Lung (tissue), 4 donors: ENCODE measurements around a stretch of chr17.

DNA sequence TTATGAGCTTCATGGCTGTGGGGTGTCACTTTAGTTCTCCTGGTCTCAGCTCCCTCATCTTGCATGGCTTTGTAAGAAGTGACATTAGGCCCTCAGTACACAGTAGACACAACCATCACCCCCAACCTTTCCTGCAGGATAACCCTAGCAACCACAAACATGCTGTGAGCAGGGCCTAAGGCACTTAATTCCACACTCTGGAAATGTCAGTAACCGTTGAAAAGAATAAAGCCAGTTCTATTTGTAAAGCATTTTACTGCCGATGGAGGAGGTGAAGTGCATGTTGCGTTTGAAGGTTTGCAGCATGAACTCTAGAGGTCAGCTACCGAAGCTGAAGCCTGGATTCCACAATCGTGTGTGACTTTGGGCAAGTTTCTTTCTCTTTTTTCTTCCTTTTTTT is 25.9 kb upstream of the TOB1 start:
- PRO-cap = no peak
- RAMPAGE, long total RNA = no peak
- RRBS = no CpG with 5 or more reads among the region's 5 CpGs

- PRO-cap = no peak
- RAMPAGE, long total RNA = no peak
- RRBS = no CpG with 5 or more reads among the region's 5 CpGs
Observed at GRCh38 chr17:50898872-50899372, 32.8 kb upstream of the TOB1 start.

GRCh38 chr17:50919385-50920278 is 53.5 kb upstream of the TOB1 start:
- PRO-cap = no peak
- RAMPAGE, long total RNA = no peak
- RRBS = no CpG with 5 or more reads among the region's 25 CpGs

- PRO-cap = no peak
- RAMPAGE, long total RNA = no peak
- RRBS = no CpG with 5 or more reads among the region's 2 CpGs
Observed at GRCh38 chr17:50935813-50936063, 69.6 kb upstream of the TOB1 start.

- PRO-cap = no peak
- RAMPAGE, long total RNA = no peak
- RRBS = no CpG with 5 or more reads among the region's 13 CpGs
Observed at GRCh38 chr17:50946408-50947220, 80.5 kb upstream of the TOB1 start.

DNA sequence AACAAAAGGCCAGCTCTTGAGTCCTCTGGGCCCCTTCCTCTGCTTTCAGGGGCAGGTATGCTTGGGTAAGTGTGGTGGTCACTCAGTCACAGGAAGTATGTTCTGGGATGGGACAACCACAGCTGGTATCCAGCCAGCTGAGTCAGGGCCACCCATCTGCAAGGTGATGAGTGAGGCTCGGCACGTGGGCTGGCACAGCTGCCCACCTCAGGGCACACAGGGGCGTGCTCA is 85.7 kb upstream of the TOB1 start:
- PRO-cap = no peak
- RAMPAGE, long total RNA = no peak
- RRBS = no CpG with 5 or more reads among the region's 3 CpGs

DNA sequence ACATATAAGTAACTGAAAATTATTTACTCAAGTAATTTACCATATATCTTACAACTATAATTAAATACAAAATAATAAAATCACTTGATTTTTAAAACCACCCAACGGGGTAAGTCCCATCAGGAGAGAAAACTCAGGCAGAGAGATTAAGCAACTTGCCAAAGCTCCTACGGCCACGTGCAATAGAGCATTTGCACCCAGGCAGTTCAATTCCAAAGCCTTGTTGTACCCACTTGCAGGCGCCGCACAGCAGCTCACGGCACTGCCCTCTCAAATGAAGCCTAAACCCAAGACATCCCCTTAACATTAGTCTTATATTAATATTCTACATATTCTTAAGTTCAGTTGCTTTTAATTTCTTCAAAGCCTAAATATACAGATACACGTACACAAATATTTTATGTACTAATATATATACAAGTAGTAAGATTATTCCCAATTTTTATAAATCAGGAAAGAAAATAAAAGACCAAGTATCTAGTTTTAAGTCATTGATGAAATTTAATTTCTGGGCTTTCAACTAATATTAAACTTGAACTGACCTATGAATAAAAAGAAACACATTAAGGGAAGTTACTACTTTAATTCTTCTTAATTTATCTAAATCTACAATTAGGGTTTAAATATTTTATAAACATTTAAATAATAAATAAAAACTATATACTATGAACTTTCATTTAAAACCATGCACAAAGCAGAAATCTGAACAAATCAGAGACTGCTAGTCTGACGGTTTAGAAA is 75.5 kb downstream of the SPAG9 start:
- PRO-cap = no peak
- RAMPAGE, long total RNA = no peak
- RRBS = no CpG with 5 or more reads among the region's 8 CpGs

DNA sequence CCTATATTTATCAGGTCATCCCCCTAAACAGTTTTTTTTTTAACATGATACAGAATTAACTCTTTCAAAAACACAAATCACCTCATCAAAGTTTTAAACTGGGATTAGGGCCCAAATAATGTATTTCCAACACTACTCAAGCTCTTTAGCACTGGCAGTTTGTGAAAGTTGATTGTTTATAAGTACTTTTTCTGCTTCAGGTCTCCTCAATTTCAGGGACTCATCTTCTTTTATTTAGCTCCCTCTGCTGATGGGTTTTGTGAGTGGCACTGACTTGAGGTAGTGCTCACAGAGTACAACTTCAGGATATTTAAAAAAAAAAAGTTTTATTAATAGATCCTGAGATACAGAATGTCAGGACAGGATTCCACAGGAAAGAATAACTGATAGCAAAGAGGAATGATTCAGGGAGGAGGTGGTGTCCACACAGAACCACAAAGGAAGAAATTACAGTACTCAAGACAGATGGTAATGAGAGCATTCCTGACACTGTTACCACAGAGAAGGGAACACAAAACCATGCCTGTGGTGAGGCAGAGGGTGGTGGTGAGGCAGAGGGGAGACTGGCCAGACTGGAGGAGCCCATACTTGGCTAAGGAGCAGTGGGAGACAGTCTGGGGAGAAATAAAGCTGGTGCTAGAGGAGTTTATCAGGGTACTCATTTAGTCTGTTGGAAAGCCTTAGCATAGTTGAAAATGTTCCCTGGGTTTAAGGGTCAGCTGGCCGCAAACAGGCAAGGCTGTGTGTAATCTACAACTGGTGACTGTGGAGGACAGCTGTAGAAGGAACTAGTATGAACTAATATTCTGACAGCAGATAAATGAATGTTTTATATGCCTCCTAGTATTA is 63.7 kb downstream of the SPAG9 start:
- PRO-cap = no peak
- RAMPAGE, long total RNA = no peak
- RRBS = no CpG with 5 or more reads among the region's 1 CpG

DNA sequence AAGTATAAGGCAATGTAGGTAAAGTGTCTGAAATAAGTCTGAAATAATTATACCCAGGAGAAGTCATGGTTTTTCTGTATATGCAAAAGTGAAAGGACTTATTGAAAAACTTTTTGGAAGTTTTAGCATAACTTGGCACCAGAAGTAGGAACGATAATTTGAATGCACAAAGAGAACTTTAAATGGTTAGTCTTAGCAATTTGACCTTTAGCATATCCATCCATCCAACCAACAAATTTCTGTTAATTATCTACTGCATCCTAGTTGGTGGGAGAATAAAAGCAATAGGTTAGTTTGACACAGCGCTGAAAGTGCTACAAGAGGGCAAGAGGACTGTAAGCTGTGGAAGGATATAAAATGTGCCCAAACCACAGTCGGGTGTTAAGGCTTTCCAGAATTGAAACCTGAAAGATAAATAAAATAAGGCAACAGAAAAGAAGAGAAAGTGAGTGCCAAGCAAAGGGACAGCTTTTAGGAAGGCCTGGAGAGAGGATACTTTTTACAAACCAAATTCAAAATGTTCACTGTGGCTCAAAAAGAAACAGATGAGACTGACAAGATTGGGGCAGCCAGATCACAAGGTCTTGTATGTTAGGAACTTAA is 17.6 kb downstream of the SPAG9 start:
- PRO-cap = no peak
- RAMPAGE, long total RNA = no peak
- RRBS = no CpG with 5 or more reads among the region's 3 CpGs

DNA sequence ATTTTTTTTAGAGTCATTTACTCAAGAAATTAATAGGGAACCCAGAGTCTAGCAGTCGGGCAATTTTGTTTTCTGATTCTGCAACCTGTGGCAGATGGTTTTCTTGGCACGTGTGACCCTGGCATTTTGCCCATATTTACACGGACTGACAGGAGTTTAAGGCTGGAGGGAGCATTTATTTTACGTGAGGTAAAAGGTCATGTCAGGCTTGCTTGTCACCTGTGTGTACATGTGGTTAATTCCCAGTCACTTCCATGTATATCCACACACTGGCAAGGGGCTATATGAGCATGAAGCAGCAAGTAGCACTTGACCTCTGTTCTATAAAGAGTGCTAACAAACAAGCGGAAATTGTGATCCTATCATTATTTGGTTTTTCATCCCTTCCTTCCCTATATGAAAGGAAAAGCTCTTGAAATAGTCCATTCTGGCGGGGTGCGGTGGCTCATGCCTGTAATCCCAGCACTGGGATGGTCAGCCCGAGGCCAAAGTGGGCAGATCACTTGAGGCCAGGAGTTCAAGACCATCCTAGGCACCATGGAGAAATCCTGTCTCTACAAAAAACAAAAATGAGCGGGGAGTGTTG is 2.2 kb downstream of the SPAG9 start:
- PRO-cap = no peak
- RAMPAGE, long total RNA = no peak
- RRBS = no CpG with 5 or more reads among the region's 9 CpGs

DNA sequence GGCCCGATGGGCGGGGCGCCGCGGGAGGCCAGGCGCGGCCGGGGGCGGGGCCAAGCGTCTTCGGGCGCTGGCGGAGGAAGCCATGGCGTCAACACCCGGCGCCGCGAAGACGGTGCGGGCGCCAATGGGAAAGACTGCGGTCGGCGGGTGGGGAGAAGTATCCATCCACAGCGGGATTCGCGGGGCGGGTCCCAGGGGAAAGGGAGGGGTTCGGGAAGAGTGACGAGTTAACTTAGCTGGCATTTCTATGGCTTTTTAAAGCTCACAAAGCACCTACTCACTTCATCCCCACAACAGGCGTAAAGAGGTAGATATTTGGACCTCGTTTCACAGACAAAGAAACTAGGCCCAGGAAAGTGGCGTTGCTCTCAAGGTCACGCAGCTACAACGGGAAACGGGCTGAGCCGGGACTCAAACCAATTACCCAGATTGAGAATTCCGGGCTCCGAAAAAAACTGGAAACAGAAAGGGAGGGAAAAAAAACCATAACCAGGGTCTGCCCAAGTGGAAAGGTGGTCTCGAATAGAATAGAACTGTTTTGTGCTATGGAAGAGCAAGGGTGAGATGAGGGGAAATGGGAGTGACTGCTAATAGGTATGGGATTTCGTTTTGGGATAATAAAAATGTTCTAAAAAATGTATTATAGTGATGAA is 385 bp upstream of the SPAG9 start:
- PRO-cap = bidirectional peak, plus-strand start at position 91 of the sequence, minus-strand start outside the sequence
- RAMPAGE, long total RNA = no peak
- RRBS = 1% methylated on average over 13 of the region's 41 CpGs

DNA sequence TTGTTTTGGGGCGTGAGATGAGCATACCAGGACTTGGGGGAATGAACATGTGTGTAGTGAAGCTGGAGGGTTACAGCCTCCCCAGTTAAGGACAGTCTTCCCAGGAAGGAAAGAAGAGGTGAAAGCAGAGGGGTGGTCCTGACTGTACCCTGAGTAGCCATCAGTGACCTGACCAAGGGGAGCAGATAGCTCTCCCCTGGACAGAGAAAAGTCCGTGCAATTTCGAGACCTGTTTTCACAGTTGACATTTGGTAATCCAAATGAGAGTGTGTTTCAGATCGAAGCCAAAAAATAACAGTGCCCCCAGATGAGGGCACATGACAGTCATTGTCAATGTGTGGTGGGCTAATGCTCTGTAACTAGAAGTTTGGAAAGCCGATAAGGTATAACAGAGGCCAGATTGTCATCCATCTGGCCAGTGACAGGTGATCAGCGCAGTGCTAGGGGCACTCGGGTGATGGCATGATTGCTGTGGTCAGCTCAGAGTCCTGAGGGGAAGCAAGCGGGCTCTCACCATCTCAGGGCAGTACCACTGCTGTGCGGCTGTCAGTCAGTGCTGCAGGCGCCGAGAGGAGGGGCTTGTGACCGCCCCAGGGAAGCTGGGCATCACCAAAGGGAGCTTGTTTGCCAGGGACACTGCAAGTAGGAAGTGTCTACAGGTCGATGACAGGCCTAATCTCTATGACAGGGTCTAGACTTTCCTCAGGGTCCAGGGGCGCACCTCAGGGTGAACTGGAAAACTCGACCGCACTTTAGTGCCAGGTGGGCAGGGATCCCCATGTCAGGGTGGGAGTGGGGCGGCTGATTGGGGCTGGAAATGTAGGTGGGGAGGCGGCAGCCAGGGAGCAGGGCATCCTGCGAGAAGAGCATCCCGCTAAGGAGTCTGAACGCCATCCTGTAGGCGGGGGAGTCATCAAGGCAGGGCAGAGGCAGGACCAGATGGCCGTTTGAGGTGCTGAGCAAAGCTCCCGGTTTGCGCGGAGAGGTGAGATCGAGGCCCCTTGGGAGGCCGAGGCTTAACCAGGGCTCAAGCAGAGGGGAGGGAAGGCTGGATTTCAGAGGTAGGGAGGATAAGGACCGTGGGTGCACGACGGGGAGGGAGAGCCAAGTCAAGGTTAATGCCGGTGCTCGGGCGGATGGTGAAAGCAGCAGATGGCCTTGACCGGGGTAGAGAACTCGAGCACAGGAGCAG is 895 bp upstream of the NME2 start:
- PRO-cap = no peak
- RAMPAGE, long total RNA = no peak
- RRBS = no CpG with 5 or more reads among the region's 36 CpGs

DNA sequence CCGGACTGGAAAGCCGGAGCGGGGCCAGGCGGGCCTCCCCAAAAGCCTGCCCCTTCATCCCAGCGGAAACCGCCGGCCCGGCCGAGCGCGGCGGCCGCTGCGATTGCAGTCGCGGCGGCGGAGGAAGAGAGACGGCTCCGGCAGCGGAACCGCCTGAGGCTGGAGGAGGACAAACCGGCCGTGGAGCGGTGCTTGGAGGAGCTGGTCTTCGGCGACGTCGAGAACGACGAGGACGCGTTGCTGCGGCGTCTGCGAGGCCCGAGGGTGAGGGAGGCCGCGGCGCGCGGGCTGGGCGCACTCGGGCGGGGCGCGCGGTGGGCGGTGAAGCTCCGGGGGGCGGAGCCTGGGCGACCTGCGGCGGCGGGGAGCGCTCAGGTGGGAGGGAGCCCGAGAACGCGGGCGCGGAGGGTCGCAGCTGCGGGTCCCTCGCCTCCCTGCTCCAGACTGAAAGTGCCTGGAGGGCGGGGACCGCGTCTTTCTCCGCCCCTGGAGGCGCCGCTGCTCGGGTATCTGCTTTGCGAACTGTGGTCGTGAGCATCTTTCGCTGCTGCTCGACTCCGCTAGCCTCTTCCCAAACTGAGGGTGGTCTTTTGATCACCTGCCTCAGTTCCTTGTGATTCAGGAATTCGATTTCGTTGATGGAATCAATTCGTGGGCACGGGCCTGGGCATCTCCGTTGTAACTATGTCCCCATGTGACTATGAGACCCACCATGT is 475 bp downstream of the UTP18 start:
- PRO-cap = bidirectional peak, plus-strand start at position 445 of the sequence, minus-strand start at position 446 of the sequence
- RAMPAGE, long total RNA = no peak
- RRBS = 2% methylated on average over 16 of the region's 81 CpGs

GRCh38 chr17:53500913-53501505 is 321.7 kb upstream of the KIF2B start:
- PRO-cap = no peak
- RAMPAGE, long total RNA = no peak
- RRBS = no CpG with 5 or more reads among the region's 1 CpG

DNA sequence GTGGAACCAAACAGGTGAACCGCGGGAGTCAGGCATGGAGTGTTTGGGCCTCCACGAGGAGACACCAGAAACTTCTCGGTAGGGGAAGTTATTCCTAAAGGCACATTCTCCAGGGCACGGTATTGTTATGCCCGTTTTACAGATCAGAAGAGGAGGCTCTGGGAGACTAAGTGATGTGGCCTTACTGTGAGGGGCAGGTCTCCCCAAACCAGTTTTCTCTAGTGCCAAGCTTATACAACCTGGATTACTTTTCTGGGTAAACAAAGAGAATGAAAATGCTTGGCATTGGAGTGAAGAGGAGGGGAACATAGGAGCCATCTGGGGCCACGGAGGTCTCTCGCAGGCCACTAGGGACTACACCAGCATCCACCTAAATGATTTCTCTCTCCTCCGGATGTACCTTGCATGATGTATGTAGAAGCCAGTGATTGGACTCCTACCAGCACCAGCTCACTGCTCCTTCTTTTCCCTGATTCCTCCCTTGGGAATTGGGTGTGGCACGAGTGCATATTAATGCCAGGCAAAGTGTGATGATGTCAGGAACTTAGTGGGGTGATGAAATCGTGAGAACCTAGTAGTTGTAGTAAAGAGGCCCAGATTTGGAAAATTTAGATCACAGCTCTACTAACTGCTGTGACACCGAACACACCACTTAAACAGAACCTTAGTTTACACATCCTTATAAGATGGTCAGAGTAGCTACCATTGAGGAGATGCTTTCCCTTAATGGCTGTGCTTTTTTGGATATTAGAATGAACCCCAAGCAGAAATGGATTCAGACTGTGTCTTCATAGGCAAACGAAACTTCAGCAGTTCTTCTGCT is 727 bp downstream of the TOM1L1 start:
- PRO-cap = no peak
- RAMPAGE, long total RNA = no peak
- RRBS = no CpG with 5 or more reads among the region's 13 CpGs

DNA sequence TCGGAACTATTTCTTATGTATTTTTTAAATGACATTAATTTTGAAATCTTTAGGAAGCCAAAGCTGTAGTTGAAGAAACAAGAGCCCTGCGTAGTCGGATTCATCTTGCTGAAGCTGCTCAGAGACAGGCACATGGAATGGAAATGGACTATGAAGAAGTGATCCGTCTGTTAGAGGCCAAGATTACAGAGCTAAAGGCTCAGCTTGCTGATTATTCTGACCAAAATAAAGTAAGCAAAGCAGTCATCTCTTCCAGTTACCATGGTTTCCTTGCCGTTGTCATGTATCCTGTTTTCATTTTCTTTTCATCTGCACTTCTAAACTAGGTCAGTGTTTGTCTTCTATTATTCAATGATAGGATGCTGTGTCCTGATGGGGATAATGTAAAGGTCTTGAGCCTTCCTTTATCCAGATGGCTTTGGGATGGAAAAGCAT is 104.3 kb downstream of the STXBP4 start:
- PRO-cap = no peak
- RAMPAGE, long total RNA = no peak
- RRBS = no CpG with 5 or more reads among the region's 5 CpGs

DNA sequence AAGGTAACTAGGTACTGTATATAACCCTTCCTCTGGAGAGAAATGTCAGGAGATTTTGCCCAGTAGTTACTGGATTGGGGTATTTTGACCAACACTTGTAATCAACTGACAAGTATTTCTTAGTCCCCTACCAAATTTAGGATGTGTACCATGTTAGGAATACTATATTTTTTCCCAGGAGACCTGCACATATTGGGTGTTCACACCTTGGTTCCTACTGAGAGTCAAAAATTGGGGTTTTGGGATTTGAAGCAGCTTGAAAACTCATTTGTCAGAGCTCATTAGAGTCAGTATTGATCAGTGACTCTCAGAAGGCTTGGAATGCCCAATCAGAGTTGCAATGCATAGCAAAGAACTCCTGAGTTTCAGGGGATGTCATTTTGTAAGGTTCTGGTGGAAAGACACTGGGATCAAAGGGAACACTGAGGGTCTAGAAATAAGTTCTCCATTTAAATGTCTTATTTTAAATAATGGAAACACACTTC is 5.1 kb downstream of the HLF start:
- PRO-cap = no peak
- RAMPAGE, long total RNA = no peak

DNA sequence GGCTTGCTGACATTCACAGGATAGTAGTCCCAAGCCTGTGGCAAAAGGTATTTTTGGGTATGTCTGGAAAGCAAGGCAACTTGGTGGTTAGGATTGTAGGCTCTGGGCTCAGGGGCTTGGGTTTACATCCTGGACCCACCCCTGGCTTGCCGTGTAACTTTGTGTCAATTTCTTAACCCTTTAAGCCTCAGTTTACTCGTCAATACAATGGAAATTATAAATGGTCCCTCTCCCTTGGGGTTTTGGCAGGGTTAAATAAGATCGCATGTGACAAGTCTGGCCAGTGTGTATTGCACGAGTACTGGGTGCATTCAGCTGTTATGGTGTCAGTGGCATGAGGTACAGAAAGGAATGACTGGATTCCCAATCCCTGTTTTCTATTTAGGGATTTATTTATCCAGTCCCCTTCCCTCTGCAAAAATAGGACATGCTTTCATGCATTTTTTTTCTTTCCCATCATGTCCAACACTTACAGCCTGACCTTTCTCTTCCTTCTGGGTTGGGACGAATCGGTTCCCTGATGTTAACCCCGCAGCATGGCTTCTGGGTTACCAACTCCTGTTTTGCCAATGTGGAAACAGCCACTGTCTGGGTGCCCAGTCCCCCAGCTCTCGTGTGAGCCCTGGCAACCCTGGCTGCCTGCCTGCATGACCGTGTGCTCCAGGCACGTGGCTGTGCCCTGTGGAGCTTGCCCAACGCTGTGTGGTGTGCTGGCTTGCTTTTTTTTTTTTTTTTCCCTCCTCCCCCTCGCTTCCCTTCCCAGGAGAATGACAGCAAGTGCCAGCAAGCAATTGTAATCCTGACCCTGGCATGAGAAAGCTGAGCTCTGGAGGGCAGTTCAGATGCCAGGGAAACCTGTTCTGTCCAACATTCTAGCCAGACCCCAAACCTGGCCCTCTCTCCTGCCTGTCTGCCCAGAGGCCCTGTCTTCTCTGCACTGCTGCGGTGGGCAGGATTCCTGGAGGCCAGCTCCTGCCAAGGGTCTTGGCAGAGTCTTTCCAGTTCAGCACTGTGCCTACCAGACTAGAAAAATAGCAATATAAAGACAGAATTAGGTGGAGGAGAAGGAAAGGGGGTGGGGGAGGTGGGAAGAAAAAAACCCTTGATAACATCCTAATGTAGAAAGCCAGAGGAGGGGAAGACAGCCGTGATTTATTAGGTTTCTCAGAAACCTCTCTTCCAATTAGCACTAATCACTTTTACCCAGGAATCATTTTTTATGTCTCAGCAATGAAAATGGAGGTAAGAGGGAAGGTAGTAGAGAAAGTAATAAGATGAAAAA is 8.7 kb downstream of the HLF start:
- PRO-cap = no peak
- RAMPAGE, long total RNA = no peak
- RRBS = no CpG with 5 or more reads among the region's 14 CpGs

DNA sequence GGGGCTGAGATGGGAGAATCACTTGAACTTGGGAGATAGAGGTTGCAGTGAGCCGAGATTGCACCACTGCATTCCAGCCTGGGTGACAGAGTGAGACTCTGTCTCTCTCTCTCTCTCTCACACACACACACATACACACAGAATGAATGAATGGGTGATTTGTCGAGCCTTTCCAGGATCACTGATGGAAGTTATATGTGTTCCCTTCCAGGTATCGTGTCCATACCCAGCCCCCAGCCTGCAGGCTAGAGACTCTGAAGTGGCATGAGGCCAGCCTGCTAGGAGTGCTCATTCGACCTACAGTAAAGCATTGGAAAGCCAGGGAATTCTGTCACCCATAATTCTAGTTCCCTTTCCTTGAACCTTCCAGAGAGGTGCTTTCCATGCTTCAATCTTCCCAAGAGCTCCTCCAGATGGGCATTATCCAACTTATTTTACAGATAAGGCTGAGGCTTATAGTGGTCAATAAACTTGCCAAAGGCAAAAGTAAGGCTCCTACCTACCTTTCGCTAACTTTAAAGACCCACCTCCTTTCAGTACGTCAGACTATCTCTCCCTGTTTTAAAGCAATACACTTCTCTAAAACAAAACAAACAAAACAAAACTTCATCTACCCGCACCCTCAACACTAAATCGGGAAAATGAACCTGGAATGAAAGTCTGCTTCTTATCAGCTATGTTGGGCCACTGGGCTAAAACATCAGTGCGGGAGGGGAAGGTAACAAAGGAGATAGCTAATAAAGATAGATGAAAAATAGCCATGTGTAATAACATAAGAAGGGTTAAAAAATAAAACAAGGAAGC is 1.4 kb upstream of the MMD start:
- PRO-cap = no peak
- RAMPAGE, long total RNA = no peak
- RRBS = no CpG with 5 or more reads among the region's 9 CpGs

GRCh38 chr17:55426812-55427450 is 5.3 kb upstream of the MMD start:
- PRO-cap = no peak
- RAMPAGE, long total RNA = no peak
- RRBS = no CpG with 5 or more reads among the region's 2 CpGs